ENCODE measurements around a stretch of chr21.

GRCh38 chr21:42170871-42171388, 48.0 kb upstream of the ABCG1 start:
- PRO-cap = no peak

GRCh38 chr21:42234342-42235557, 15.8 kb downstream of the ABCG1 start:
- PRO-cap = bidirectional peak, plus-strand start at chr21:42234816, minus-strand start at chr21:42234817

GRCh38 chr21:42236585-42237117, 17.7 kb downstream of the ABCG1 start:
- PRO-cap = no peak

DNA sequence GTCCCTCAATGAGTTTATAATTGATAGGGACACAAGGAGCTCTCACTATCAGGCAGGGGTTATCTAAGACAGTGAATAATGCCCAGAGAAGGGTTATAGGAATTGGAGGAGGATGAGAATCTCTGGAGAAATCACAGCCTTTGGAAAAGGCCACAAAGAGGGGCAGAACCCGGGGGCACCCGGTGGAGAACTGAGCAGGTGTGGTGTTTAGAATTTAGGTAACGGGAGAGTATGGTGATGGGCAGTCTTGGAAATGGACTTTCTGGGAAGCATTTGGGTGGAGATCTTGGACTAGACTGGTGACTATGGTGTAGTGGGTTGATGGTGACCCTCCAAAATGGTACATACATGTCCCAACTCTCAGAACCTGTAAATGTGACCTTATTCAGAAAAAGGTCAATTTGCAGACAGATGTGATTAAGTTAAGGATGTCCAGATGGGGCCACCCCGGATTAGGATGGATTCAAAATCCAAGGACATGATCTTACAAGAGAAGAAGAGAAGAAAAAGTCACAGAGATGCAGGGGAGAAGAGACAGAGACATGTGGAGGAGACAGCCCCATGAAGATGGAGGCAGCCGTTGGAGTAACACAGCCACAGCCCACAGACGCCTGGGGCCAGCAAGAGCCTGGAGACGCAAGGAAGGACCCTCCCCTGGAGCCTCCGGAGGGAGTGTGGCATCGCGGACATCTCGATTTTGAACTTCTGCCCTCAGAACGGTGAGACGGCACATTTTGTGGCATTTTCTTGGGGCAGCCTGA, 28.5 kb downstream of the ABCG1 start:
- PRO-cap = no peak

DNA sequence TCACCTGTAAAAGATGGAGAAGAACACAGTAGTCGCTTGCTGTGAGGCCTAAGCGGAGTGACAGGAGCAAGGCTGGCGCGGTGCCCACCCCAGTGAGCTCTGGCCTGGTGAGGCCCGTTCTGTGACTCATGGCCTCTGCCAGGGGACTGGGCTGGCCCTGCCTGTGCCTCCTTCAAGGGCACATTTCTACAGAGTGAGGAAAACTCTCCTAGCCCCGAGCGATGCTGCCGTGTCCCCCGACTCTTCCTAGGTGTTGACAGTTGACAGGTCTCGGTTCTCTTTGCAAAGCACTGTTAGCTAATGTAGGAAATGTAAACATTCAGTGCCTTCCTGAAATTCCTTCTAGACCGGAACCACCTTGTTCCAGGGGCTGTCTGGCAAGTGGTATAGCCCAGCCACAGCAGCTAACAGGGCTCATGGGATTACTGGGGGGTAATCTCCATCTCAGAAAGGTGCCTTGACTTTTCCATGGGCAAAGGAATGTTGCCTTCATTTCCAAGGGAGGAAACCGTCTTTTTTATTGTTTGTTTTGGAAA, 43.9 kb downstream of the ABCG1 start:
- PRO-cap = no peak

DNA sequence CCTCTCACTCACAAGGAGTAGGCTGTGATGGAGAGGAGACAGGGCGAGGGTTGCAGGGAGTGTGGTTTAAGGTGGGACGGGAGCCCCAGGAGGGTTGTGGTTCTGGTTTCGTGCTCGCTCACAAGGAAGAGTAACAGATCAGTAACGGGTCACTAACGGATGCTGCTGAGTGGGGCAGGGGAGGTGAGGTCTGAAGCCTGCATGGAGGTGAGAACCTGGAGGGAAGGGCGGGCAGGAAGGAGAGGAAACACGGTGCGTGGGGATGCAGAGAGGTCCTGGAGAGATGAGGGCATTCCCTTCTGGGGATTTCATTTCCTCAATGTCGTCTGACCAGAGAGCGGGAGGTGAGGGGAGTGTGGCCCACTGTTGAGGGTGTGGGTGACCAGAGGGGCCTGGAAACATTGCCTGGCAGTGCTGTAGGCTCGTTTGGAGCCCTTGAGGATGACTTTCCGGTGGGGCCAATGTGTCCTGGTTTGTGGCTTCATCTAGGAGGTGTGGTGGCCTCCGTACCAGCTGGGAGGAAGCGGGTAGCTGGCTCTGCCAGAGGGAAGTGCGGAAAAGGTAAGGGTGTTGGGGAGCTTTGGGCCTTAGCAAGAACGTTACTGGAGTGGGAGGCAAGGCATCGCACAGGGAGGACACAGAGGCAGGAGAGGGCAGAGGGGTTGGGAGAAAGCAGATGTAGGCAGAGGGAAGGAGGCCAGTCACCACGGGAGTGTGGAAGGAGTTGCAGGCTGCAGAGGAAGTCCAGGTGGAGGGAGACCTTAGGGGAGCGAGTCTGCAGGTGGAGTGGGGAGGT, 28.5 kb downstream of the TFF3 start:
- PRO-cap = no peak

GRCh38 chr21:42309871-42310978, 5.0 kb downstream of the TFF3 start:
- PRO-cap = no peak

DNA sequence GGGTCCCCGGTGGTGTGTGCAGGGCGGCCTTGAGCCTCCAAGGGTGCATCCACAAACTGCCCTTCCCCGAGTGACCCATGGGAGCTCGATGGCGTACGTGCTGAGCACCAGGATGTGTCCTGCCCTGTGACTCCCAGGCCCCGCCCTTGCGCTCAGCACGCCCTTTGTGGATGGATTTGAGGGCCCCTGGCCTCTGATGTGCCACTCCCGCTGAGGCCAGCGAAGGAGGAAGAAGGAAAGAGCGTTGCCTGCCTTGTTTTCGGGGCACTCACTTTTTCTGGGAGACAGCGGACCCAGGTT, 1.7 kb upstream of the TFF3 start:
- PRO-cap = no peak

- PRO-cap = no peak
Measured at GRCh38 chr21:42385744-42386324, 10.0 kb downstream of the TMPRSS3 start.

- PRO-cap = no peak
Measured at GRCh38 chr21:42404590-42405081, 934 bp downstream of the UBASH3A start.

GRCh38 chr21:42424760-42425601, 21.3 kb downstream of the UBASH3A start:
- PRO-cap = no peak

DNA sequence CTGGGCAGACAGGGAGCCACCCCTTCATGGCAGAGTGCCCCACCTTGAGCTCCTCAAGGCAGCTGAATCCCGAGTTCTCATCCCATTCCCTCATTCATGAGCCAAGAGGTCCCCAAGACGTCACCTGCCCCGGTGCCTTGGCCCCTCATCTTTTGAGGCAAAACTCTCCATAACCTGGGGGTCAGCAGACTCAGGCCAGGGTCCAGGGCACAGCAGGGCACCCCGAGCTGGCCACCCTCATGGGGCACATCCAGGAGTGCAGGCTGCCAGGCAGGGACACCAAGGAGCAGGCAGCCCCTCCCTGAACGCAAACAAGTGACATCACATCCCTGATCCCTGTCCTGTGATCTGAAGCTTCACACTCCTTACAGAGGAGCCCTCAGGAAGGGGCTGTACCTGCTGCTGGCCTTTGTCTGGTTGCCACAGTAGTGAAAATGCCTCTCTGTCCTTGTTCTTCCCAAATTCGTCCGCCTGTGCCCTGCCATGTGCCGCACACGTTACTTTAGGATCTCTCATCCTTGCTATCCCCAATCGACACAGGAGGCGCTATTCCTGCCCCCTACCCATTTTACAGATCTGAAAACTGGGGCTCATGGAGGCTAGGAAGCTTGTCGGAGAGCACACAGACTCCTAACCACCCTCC, 23.4 kb downstream of the UBASH3A start:
- PRO-cap = no peak

- PRO-cap = no peak
Measured at GRCh38 chr21:42460750-42461509, 35.1 kb downstream of the RSPH1 start.

DNA sequence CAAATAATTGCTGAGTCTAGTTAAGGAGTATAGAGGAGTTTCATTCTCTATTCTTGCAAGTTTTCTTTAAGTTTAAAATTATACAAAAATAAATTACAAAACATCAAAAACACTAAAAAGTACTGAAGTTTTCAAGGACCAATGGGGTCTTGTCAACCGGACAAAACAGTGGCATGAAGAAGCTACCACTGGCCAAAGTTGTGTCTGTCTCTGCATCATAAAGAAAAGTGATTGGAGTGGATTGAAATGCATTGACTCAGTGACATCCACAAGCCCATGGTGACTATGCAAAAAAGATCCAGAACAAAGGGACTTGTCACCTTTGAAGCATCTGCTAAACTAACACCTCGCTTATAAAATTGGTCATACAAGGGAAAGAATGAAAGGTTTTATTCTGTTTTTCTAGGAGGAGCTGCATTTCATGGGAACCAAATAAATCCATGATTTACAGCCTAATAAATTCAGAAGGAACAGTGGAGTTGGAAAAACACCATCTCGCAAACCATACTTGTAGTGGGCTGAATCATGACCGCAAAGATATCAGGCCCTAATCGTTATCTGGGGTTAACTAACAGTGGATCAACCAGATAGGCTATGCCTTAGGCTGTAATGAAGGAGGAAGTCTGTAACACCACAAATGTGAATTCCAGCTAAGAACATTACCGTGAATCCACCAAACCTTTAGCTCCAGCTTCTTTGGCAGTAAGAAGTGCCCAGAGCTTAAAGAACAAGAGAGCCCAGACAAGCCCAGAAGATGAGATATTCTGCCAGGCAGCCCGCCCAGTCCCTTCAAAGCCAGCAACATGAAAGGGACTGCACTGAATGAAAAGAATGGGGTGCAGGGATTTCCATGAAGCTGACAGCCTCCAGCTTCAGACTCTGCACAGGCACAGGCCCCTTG, 27.5 kb downstream of the RSPH1 start:
- PRO-cap = no peak

GRCh38 chr21:42469176-42469761, 26.8 kb downstream of the RSPH1 start:
- PRO-cap = no peak

GRCh38 chr21:42473889-42474545, 22.0 kb downstream of the RSPH1 start:
- PRO-cap = no peak

DNA sequence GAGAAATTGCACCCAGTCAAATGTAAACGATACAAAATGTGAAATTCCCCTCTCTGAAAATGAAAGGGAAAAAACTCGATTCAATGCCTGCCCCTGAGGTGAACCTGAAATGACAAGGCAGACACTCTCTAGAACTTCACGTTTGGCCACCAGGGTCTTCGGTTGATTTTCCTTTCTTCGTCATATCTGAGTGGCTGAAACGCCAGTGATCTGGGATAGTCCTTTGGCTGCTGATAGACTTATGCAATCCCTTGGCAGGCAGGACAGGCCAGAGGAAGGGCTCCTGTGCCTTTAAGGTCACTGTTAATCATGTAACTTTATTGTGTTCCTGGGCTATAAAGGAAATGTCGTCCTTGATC, 67.8 kb downstream of the PDE9A start:
- PRO-cap = bidirectional peak, plus-strand start outside the sequence, minus-strand start at position 235 of the sequence

GRCh38 chr21:42746545-42747708, 93.5 kb downstream of the PDE9A start:
- PRO-cap = unidirectional peak, plus-strand start at chr21:42747485

DNA sequence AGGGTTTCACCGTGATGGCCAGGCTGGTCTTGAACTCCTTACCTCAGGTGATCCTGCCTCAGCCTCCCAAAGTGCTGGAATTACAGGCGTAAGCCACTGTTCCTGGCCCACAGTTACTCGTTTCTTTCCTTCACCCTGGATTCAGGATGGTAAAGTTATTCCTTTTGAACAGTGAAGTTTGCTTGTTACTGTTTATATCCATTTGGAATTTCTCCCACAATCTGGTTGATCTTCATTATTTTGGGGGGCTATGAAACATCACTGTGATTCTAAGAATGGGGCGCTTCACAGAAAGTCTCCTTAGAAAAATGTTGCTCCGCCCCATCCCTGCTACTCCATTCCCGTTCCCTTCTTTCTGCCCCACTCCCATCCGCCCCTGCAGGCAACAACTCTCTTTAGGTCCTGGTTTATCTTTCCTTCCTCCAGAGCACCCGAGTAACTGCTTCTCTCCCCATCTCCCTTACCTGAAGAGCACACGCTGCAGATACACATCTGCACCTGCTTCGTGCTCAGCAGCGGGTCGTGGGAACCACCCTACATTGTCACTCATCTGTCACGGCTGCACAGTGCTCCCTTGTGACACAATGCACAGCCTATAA, 42.8 kb downstream of the WDR4 start:
- PRO-cap = no peak

GRCh38 chr21:42865589-42866418, 13.5 kb downstream of the WDR4 start:
- PRO-cap = no peak

Data from Metastatic Pancreatic Carcinoma in the Ovary (tissue), 1 donor.